Endometrial microvascular endothelial cells (primary cell): ENCODE measurements around a stretch of chr18.

- RAMPAGE, long total RNA = start-site peak on the minus strand at chr18:55589717-55589850, 77 and 99 reads in 2 replicates
Measured at GRCh38 chr18:55589431-55590557, 1.8 kb upstream of the TCF4 start.

GRCh38 chr18:55848359-55848841, 260.4 kb upstream of the TCF4 start:
- RAMPAGE, long total RNA = no peak

- RAMPAGE, long total RNA = no peak
Measured at GRCh38 chr18:55997825-55998610, 410.0 kb upstream of the TCF4 start.

- RAMPAGE, long total RNA = no peak
Measured at GRCh38 chr18:56576858-56577265, 61.5 kb downstream of the TXNL1 start.

GRCh38 chr18:57210299-57210764, 63.4 kb downstream of the BOD1L2 start:
- RAMPAGE, long total RNA = no peak

DNA sequence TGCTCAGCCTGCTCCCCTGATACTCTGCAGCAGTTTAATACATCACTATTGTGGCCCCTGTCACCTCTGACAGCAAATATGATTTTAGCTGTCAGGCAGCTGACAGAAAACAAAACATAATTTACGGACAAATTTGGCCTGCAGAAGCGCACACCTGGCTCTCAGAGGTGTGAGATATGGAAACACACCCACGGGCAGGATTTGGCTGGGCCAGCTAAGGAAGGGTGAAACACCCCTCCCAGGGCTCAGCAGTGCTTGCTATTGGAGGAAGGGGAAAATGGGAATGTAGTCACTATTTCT, 93.9 kb upstream of the ST8SIA3 start:
- RAMPAGE, long total RNA = no peak

GRCh38 chr18:57684004-57684448, 62.4 kb upstream of the NARS1 start:
- RAMPAGE, long total RNA = no peak

DNA sequence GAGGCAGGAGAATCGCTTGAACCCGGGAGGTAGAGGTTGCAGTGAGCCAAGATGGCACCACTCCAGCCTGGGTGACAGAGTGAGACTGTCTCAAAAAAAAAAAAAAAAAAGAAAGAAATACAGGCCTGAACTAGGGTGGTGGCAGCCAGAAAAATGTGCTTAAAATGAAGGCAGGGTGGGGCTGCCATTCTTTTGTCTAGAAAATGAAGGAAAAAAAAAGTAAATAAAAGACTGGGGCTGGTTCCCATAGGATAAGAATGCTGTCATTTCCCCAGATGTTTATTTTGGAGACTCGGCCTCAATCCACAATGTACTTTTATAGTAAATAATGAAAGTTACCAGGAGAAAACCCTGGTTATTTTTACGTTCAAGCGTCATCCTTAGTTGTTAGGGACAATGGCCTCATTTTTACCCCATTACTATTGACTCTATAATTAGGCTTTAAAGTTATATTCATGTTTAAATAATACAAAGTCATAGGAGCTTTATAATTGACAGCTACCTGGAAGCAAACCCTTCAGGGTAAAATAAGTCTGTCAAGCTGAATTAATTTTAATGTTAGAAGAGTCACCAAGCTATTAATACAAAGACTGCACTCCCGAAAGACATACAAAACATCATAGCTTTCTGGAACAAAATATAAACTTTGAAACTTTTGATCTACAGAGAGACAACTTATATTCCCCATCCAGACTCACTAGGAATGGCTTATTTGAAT, 58.7 kb downstream of the ATP8B1 start:
- RAMPAGE, long total RNA = no peak

- RAMPAGE, long total RNA = no peak
Measured at GRCh38 chr18:57784505-57785244, 18.4 kb downstream of the ATP8B1 start.

GRCh38 chr18:58070982-58071611, 27.1 kb downstream of the NEDD4L start:
- RAMPAGE, long total RNA = no peak

DNA sequence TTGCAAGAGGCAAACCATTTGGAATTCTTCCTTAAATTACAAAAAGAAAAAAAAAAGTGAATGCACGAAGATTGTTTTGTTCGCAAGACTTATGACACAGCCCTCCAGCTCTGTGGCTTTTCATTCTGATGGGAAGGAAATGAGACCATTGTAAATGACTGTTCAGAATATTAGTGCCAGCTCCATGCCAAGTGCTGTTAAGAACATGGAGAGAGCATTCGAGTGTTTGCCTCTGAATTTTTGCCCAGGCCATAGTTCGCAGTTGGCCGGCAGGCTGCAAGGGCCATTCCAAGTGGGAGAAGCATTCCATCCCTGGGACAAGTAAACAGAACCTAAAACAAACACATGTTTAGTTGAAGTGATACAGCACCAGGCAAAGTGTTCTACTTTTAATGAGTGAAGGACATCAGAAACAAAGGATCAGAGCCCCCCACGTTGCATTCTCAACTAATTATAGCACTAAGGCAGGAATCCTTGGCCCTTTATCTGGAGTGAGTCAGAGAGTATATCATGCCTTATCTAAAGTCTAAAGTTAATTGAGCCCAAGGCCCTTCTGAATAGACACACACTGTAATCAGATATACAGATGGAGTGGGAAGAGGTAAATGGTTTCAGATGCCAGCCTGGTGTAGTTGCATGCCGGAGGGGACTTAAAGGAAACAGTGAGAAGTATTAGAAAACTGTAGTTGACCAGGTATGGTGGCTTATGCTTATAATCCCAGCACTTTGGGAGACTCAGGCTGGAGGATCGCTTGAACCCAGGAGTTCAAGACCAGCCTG, 53.2 kb downstream of the NEDD4L start:
- RAMPAGE, long total RNA = no peak

DNA sequence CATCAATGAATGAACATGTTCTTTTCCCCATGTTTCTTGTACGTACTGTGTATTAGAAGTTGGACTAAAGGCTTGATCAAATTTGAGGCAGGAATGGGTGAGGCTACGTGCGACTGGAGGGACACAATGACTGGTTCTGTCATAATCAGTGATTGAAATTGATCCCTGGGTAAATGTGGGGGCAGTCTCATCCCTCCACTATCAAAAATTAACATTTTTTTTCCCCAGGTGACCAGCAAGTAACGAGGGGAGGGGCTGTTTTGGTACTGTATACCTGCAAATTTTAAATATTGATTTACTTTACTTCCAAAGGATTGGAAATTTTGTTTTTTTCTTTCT, 130.5 kb downstream of the NEDD4L start:
- RAMPAGE, long total RNA = no peak

DNA sequence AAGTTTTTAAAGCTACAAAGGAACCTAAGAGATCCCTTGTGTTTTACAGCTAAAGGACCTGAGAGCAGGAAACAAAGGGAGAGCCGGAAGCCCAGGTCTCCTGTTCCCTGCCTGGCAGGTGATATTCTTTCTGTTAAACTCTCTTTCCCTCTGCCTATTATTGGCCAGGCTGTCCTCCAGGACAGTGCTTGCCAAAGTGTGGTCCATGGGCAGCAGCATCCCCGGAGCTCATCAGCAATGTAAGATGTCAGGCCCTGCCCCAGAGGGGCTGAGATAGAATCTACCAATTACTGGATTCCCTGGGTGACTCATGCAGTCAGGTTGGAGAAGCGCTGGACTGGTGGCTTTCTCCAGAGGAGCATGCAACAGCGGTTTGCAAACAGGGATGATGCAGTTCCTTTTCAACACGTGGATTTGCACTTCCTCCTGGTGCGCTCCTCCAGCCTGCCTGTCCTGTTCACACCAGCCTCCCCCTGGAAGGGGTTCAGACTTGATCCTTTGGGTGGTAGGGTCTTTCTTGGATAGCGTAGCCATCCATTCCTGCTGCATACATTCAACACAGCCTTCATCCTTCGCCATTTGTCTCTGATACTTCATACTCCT, 158.3 kb downstream of the NEDD4L start:
- RAMPAGE, long total RNA = no peak

DNA sequence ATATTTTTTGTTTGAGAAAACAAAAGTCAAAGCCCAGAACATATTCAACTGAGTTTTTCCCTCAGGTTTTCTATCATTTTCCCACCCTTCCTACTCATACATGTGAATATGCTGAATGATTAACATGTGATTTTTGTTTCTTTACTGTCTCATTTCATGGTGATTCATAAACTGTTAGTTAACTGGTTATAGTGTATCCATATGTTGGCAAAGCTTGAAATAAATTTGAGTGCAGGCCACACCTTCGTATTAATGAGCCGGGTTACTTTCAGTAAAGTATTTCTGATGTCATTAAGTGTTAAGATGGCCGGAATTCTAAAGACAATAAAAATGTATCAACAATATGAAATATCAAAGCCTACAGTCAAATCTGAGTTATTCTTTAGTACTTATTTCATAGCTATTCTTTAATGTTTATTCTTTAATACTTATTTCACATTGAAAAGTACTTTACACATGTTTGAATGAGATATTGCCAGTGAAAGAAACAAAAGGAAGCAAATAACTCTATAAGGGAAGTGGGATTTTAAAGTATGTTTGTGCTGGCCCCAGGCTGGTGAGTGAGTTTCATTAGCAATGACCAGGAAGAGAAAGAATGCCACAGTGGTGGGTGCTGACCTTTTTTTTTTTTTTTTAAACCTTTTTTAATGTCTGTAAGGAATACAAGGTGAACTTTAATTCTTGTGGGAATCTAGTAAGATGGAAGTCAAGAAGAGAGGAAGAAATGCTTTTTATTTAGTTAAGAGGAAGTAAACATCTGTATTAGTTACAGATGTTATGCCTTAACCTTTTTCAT, 178.6 kb downstream of the NEDD4L start:
- RAMPAGE, long total RNA = no peak

DNA sequence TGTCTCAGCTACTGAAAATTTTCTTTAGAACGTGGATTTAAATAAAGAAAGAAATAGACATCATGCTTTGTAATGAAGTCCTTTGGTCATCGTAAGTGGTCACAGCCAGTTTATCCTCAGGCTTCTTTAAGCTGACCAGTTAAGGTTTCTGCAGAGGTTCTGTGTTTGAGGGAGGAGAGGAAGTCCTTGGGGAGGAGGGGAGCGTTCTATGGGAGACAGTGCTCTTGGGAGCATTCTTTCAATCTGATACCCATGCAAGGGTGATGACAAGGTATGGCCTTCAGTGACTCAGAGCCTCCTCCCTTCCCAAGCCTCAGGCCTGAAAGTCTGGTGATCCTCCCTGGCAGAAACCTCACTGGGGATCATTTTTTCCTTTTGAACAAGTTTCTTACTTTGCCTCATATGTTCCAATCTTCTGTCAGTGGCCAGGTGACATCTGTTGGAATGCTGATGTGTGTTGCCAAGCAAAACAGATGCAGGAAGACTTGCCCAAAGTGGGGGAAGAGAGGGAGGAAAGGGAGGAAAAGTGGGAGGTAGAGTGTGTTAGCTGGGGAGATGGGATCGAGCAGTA, 224.7 kb downstream of the NEDD4L start:
- RAMPAGE, long total RNA = no peak

DNA sequence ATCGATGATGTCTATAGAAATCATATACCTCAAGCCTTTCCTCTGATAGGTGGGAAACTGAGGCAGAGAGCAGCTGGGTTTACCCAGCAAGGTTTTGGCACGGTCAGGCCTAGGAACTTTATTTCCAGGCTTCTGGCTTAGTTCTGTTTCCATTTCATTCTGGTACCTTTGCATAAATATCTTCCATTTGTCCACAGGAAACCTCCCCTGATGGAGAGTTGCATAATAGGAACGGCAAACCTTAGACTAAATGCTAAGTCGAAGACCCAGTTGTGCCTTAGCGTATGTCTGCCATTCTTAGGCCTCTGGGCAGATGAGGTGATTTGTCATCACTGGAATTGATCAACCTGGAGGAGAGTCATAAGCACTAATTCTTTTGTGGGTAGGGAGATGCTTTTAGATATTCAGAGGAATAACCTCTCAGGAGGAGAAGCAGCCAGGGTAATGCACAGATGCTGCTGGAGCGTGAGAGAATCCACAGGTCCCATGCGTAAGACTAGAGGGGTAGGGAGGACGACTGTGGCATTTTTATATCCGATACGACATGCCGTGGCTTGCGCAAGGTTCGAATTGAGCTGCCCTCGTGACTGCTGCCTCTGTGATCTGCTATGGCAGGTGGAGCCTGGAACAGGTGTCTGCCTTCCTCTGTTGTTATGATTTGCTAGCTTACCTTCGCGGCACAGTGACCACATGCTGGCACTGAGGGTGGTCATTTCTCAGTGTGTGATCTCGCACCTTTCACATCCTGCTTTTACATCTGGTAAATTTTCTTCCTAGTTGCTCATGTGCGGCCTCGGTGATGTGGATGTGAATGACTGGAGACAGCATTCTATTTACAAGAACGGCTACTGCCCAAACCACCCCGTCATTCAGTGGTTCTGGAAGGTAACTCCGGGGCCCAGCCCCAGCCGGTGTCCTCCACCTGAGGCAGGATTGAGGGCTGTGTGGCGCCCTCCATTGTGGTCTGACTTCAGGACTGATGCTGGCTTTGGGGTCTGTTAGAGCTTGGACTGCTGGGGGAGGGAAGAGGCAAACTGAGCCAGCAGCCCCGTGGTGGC, 240.3 kb downstream of the ALPK2 start:
- RAMPAGE, long total RNA = no peak

DNA sequence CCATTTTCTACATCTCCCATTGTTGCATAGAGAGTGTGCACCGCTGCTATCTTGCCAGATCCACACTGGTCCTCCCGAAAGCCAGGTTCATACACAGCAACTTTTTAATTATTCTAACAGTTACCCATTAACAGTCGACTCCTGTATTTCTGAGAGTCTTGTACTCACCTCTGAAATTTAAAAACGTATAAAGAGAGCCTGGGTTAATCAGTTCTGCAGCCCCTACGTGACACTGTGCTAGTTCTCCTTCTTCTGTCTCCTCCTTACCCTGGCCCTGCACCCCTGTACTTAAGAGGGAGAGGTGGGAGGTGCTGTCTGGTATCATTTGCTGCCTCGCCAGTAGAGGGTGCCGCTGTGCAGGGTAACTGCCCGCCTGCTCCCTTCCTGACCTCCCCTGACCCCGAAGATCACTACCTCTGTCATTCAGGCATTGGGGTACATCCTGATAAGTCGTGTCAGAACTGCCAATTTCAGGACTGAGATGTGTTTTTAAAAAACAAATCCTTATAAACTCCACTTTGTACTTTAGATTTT, 229.0 kb downstream of the ALPK2 start:
- RAMPAGE, long total RNA = no peak

- RAMPAGE, long total RNA = no peak
Measured at GRCh38 chr18:58447577-58448061, 181.3 kb downstream of the ALPK2 start.

DNA sequence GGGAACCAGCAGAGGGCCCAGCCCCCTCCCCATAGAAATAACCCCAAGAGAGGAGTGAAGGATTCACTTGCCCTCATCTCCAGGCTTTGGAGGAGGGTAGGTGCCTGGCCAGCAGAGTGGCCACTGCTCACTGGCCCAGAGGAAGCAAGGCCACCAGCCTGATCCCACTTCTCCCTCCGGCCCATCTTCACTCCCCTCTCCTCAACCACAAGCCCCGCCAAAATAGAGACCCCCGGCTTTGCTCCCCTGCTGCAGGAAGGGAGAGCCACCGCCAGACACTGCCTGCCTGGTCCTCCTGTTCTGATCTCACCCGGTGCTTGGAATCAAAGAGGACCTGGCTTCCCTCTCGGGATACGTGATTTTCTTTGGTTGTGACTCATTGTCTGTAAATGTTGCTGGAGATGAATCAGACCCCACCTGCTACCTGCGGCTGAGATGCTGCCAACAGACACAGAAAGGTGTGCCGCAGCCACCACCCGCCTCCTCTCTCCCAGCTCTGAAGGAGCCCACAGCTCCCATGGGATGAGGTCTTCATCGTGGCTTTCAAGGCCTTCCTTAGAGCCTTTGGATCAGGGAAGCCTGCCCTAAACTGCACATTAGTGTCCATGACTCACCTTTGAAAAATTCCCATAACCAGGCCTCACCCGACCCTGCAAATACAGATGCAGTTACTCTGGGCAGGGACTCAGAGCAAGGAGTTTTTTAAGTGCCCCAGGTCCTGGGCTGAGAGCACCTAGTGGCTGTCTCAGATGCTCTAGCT, 79.5 kb upstream of the ZNF532 start:
- RAMPAGE, long total RNA = no peak

DNA sequence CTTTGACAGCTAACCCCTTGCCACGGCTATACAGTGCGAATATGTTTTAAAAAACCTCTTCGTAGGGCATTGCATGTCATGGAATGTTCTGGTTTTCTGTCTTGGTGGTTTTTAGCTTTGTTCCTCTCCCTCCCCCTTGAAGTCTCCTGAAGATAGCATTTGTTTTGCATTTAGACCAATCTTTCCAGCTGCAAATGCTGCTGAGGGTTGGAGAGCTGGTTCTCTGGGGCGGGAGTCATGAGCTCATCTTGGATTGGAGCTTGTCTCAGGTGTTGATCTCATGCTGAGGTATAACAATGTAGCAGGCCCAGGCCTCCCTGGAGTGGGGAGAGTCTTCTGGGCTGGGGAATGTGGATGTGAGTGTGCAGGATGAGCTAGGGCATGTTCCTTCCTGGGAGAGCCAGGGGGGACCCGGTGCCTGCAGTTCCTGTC, 2.5 kb downstream of the ZNF532 start:
- RAMPAGE, long total RNA = no peak